ENCODE measurements around a stretch of chr1.

DNA sequence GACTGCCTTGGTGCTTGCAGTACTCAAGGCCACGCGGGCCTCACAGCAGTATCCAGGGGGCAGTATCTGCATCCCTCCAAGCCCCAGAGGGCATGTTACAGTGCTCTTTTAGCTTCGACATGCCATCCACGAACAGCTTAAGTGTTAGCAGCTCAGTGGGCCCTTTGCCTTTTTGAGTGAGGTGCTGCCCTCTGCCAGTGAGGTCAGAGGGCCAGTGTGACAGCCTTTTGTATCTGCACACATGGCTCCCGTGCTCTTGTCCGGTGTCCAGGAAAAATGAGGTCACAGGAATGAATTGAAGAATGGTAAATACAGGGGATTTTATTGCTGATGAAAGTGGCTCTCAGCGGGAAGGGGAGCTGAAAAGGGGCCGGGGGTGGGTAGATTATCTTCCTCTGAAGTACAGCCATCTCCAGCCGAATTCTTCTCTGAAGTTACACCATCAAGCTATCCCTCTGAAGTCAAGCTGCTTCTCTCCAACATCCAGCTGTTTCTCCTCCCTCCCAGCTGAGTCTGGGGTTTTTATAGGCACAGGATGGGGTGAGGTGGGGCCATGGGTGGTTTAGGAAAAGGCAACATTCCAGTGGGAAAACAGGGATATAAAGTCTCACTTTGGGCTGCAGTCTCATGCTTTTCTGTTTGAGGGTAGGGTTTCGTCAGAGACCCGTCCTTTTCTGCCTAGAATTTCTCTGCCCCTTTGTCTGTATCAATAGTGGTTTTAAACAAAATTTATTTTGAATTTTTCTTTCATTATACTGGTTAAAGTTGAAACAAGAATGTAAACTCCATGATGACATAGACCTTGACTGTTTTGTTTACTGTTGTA is 69.5 kb downstream of the EPB41 start:
- PRO-cap: no peak

DNA sequence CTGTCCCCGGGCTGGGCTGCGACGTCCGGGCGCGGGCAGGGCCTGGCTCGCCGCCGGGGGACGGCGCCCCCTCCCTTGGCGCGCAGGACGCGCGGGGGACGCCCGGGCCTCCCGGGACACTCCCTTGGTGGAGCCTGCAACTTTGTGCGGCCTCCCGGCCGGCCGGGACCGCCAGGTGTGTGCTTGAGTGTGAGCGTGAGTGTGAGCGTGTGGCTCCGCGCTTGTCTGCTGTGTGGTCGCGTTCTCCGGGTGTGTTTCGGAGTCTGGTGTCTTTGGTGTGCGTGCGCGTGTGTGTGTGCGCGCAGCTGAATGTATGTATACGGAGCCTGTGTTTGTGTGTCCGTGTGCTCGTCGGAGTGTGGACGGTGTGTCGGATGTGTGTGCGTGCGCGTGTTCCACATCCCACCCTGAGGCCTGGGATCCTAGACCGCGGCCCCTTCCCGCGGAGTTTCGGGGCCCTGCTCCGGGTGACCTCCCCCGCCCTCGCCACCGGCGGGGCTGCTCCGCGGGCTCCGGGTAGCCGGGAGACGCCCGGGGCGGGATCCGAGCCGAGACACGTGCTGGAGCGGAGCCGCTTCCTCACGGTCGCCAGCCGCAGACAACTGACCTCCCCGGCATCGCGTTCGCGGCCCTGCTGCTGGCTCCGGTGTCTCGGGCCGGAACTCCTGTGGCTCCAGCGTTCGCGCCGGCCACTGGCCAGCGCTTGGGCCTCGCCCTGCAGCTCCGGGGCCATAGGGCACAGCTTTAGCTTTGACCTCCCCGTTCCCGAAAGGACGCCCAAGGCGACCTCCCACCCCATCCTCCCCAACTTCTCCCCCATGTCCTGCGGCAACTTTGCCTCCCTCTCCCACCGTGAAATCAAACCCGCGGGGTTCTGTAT is 1.8 kb downstream of the PTPRU start:
- PRO-cap: no peak

- PRO-cap: unidirectional peak, minus-strand start at chr1:29260019
Measured at GRCh38 chr1:29259707-29261103, 23.9 kb downstream of the PTPRU start.

- PRO-cap: no peak
Measured at GRCh38 chr1:29835938-29836324, 599.6 kb downstream of the PTPRU start.

GRCh38 chr1:29986961-29987502 is 736.4 kb downstream of the MATN1 start:
- PRO-cap: no peak

DNA sequence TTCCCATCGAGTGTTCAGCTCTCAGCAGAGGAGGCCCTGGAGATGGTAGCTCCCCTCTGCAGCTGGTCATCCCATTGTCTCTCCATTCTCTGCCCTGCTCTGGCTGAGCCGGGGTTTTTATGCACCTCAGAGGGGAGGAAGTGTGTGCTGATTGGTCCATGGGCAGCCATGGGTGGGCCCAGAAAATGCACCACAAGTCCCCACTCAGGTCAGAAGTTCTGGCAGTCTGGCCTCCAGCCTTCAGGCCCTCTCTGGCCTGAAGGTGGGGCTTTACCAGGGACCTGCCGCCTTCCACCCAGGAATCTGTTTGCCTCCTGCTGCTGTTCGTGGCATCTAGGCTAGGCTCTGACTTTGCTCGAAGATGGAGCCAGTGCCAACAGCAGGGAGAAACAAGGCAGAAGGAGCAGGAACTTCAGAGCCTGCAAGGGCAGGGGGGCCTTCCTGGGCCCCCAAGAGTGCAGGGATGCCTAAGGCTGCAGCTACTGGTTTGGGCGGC is 713.5 kb downstream of the MATN1 start:
- PRO-cap: no peak

- PRO-cap: no peak
Measured at GRCh38 chr1:30253634-30253920, 469.8 kb downstream of the MATN1 start.

DNA sequence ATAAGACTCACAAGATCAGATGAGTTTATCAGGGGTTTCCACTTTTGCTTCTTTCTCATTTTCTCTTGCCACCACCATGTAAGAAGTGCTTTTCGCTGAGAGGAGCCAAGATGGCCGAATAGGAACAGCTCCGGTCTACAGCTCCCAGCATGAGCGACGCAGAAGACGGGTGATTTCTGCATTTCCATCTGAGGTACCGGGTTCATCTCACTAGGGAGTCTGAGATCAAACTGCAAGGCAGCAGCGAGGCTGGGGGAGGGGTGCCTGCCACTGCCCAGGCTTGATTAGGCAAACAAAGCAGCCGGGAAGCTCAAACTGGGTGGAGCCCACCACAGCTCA is 285.1 kb downstream of the MATN1 start:
- PRO-cap: no peak

GRCh38 chr1:30677597-30677850 is 45.9 kb downstream of the MATN1 start:
- PRO-cap: no peak

DNA sequence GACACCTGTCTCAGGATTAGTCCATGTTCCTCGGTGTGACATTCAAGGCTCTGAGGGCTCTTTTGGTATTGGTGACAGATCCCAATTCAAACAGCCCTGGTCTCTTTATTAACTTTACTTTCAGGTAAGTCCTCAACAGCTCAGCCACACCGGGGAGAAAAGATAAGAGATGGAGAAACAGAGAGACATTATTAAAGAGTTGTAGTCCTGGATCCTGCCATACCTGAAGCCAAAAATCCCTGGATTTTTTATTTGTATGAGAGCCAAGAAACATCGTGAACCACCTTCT is 7.8 kb upstream of the MATN1 start:
- PRO-cap: no peak

- PRO-cap: no peak
Measured at GRCh38 chr1:30762382-30763065, 5.0 kb upstream of the LAPTM5 start.

DNA sequence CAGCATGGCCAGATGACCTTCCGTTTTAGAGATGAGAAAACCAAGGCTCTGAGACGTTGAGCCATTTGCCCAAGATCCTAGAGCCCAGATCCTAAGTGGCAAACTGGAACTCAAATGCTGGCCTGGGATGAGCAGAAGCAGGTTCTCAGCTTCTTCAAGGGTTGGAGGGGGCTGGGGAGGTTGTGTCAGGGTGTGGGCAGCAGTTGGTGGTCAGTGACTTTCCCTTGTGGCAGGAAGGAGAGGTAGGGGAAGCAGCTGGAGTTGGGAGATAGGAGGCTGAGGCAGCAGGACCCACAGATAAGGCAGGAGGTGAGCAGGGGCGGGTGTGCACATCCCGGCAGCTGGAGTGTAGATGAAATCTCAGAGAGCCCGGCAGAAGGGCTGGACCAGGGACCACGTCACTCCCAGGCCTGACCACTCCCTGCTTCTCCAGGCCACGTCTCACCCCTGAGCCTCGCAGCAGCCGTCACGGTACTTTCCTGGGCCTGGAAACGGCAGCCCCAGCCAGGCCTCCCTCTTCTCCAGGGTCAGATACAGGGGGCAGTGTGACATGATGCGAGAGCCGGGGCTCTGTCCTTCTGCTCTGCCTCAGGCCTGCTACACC is 11.4 kb upstream of the LAPTM5 start:
- PRO-cap: no peak

DNA sequence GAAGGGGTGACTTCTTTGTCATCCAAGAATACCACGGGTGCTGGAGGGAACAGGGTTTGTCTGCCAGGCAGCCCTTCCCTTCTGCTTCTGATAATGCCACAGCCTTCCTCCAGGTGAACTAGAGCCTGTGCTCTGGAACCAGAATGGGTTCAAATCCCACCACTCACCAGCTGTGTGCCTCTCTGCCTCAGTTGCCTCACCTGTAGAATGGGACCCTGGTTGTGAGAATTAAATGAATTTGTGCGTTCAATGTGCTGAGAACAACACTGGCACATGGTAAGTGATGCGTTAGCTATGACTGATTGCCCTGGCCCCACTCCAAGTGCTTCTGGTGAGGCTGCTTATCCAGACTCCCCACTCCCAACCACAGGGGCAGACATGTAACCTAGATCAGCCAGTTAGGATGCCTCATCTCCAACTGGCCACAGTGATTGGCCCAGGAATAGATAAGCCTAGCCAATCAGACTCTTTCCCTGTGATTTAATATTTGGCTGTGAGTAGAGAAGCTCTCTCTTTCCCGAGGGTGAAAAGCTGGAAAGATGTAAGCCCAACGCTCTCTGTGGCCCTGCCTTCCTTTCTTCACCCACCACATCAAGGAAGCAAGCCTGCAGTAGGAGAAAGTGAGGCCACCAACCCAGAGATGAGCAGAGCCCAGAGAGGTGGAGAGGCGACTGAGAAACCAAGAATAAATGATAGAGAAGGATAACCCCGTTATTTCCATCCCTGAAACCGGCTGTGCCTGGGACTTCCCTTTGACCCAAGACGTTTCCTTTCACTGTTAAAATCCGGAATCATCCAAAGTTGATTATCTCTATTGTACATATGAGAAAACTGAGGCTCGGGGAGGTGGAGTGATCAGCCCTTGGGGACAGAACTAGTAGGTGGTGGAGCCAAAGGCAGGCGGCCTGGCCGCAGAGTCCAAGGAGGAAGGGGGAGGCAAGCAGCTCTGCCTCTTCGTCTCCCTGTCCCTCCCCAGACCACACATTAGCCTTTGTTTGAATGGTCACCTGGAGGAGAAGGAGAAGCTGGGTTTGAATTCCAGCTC is 20.9 kb upstream of the LAPTM5 start:
- PRO-cap: no peak

- PRO-cap: no peak
Measured at GRCh38 chr1:30779482-30779993, 22.0 kb upstream of the LAPTM5 start.

DNA sequence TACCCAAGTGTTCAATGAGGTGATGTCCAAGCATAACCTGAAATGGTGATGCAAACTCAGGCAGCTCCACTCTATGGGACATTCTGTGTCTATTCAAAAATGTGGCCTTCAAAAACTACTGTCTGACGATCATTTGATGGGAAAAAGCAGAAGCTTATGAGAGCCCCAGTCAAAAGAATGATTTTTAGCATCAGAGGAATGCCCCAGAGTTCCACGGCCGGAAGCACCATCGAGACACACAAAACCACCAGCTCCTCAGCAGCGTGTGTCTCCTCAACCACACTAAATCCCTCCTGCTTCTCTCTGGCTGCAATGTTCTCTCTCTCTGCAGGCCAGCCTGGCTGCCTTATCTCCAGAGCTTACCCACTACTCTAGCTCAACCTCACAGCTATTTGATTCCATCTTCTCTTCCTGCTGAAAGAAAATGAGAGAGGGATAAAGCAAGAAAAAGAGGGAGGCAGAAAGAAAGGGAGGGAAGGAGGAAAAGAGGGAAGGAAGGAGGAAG is 33.3 kb upstream of the LAPTM5 start:
- PRO-cap: no peak

GRCh38 chr1:30823063-30823550 is 65.5 kb upstream of the LAPTM5 start:
- PRO-cap: no peak

DNA sequence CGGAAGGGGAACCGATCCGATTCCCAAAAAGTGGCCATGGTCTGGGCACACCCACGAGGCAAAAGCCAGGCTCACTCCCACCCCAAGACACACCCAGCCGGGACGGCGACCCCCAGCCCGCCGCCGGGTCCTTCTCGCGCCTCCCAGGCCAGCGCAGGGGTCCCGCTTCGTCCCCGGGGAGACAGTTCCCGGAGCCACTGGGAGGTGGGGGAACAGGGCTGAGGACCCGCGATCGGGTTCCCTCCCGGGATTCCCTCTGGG is 728 bp downstream of the SDC3 start:
- PRO-cap: no peak

GRCh38 chr1:31066052-31066388 is 503 bp upstream of the PUM1 start:
- PRO-cap: no peak

- PRO-cap: no peak
Measured at GRCh38 chr1:31072184-31072897, 6.8 kb upstream of the PUM1 start.

GRCh38 chr1:31155216-31155949 is 84.3 kb downstream of the NKAIN1 start:
- PRO-cap: bidirectional peak, plus-strand start at chr1:31155355, minus-strand start at chr1:31155438

Measured in penis (tissue), 1 donor.